Measurements from ENCODE around the genes ANTXR2 and HNRNPD.

DNA sequence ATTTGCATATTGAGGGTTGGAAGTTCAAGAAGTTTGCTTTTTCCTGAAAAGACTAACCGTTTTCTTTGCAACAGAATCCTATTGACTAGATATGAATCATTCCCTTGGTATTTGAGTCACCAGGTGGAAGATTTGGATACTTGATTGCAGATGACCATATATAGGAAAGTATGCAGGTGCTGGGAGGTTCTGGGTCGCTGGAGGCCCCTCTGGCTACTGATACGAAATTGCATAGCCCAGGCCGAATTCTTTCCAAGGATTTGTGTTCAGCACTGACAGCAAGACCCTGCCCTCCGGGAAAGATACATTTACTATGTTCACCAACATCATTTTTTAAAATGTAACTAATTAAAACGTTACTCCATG lies 834 bp downstream of the ANXA3 start:
- PRO-cap: bidirectional peak, plus-strand start at position 246 of the sequence, minus-strand start at position 83 of the sequence
- RAMPAGE, long total RNA, 4 experiments: no peak in any of the 4 experiments

GRCh38 chr4:78628219-78629117 lies 76.9 kb downstream of the ANXA3 start:
- PRO-cap: no peak
- RAMPAGE, long total RNA, 4 experiments: no peak in any of the 4 experiments

DNA sequence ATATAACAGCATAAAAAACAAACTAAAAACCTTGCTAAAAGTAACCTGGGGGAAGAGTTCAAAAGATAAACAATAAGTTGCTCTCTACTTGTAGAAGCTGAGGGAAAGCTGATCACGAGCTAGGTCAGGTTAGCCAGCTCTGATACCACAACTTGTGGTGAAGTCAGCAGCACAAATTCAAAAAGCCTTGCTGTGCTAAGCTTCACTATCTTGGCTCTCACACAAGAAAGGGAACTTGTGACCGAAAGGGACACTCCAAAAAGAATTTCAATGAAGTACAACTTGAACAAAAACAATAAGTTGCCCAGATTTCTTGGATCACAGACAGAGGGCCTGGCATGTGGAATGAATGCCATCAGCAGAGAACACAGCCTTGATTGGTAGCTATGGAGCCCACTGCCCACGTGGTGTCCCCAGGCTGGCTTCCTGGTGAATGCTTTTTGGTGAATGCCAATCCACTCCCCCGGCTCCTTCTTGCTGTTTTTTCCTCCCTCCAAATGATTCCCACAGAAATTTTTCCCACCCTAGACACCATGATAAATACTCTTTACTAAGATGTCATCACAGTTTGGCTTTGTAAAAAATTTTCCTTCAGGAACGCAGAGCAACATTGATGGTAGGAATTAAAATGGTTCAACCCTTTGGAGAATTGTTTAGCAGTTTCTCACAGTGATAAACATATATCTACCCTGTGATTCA lies 82.5 kb downstream of the ANXA3 start:
- PRO-cap: no peak
- RAMPAGE, long total RNA, 4 experiments: no peak in any of the 4 experiments

DNA sequence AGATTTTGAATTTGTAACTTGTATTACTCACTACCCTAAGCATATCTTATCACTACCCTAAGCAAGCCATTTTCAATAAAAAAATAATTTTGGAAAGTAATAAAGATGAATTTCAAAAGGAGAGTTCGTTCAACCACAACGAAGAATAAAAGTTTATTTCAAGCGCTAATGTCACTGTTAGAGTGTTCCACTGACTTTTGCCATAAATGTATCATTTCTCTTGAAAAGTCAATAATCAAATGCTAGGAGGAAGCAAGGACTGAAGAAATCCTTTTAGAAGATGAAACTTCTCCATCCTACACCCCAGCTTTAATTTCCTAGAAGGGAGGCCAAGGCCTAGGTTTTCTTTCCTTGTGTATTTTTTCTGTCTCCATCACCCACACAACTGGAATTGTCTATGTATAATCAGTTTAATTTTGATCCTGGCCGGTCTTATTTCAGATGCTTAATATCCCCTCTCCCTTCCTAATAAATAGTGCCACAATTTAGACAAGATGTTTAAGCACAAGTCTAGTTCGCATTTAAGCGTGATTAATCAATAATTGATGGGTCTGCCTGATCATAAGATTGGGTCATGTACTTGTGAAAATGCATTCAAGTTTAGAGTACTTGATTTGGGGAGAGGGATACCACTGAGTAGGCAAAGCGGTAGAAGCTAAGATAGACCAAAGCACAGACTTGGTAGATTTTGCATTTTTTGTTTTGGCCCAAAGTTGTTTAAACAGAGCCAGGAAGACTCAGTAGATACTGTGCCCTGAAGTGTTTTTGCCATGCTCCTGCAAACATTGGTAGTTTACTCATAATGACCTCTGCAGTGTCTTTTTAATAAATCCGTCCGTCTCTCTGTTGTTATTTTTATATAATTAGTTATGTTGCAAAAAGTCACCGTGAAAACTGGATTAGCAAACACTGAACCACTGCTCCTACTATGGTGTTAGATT lies 2.4 kb downstream of the BMP2K start:
- PRO-cap: no peak
- RAMPAGE, long total RNA, 4 experiments: no peak in any of the 4 experiments

- PRO-cap: no peak
- RAMPAGE, long total RNA, 4 experiments: no peak in any of the 4 experiments
Observed at GRCh38 chr4:78869733-78871063, 69.0 kb downstream of the PAQR3 start.

DNA sequence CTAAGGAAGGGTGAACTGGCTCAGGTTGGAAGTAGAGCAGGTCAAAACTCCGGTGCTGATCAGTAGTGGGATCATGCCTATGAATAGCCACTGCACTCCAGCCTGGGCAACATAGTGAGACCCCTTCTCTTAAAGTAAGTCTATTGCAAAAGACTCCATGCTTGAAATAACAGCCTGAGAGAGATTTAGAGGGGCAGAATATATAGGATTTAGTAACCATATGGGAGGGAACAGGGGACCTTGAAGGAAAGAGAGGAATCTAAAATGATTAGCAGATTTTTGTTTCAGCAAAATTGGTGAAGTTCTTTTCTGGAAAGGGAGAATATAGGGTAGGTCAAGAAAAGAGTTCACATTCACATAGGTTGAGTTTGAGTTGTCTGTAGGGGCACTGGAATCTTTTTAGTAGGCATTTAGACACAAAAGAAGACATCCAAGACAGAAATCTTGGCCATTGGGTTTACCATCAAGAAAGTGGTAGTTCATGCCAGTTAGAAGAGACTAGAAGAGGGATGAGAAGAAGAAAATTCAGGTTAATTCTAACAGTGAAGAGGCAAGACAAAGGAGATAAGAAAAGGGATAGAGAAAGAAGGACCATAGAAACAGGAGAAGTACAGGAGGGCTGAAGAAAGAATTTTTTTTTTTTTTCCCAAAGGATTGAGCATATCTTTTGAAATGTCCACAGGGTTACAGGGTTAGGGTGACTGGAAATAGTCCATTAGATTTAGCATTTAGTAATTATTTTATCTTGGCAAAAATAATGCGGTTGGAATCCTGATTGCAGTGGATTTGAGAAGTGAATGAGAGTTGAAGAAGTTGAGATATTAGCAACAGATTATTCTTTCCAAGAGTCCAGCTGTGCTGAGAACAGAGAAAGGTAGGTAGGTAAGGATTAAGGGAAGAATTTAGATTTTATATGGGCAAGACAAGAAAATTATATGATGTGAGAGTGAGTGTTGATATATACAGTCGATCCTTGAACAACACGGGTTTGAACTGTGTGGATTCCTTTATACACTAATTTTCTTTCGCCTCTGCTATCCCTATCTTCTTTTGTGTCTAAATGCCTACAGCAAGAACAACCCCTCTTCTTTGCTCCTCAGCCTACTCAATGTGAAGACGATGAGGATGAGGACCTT lies 39.8 kb downstream of the PAQR3 start:
- PRO-cap: no peak
- RAMPAGE, long total RNA, 4 experiments: no peak in any of the 4 experiments

DNA sequence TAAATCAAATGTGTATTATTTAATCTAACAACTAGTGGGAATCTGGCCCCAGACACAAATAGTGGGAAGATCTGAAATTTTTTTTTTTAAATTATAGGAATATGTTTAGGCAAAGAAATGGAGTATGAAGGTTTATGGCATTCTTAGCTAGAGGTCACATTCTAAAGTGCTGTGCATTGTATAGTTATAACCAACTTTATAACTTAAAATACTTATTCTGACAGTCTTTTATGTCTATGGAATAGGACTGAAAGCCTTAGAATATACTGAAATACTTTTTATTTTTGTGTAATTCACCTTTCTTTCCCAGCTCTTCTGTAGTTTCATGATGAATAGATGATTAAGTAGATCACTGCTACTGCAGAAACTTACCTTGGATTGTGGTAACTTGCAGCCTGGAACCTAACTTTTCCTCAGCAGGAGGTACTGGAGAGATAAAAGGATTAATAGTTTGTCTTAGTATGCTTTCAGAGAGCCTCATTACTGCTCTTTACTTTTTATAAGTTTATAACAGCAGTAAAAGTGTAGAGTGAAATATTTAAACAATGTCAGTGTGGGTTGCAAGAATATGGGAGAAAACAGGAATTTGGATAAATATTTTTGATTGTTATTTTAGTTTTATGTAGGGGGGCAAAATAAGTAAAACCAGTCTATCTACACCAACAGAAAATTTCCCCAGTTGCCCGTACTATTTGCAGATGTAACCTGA lies 33.3 kb downstream of the PAQR3 start:
- PRO-cap: no peak
- RAMPAGE, long total RNA, 4 experiments: no peak in any of the 4 experiments

DNA sequence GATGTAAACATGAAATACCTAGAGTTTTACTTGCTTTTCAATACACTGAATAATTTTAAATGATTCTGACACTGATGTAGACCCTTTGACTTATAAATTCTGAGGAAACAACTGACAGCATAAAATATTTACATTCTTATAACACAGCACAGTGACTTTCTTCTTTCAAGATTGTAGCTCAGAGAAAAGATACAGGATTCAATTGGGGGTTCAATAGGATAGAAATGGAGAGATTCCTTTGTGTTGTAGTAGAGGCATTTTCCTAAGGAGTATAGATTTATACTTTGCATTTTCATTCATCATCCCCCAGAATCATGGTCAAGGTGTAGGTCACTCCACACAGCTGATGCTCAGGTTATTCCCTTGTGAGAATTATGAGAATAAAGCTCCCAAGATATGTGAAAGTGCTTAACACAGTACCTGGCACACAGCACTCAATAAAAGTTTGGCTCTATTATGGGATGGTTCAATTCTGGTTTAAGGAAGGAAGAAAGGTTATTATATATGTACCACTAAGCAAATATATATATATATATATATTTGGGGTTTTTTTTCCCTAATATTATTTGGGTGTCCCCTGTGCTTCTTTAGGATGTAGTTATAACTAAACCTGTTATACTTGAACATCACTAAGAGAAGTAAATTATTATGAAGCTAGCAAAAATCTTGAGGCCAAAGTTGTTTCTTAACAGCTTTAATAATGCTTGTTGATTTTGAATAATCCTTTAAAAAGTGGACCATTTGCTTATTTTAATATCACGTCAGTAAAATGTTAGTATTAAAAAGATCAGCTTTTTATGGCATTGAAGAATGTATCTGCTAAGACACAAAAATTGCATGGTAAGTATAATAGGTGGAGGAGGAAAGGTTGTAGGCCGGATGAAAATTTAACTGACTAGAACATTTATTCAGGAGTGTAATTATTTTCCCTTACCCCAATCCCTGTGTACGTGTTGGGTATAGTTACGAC lies 24.8 kb downstream of the PAQR3 start:
- PRO-cap: no peak
- RAMPAGE, long total RNA, 4 experiments: no peak in any of the 4 experiments

- PRO-cap: no peak
- RAMPAGE, long total RNA, 4 experiments: no peak in any of the 4 experiments
Observed at GRCh38 chr4:79598625-79599337, 190.8 kb upstream of the GK2 start.

DNA sequence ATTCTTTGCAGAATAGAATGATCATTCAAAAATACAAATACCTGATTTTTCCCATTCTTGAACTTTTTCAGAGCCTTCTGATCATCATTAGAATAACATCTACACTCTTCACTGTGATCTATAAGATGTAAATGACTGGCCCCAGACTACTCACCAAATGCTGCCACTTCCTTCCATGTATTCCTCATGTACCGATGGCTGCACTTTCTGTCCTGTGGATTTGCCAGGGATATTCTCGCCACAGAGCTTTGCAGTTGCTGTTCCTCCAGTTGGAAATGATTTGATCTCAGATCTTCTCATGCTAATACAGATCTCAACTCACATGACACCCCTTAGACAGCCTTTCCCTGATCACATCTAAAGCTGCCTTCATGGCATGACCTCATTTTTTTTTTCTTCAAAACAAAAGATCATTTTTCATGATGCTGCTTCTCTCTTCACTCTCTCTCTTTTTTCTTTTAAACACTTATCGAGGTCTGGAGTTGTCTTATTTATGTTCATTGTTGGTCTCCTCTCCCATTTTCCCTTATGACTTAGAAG lies 328.9 kb downstream of the ANTXR2 start:
- PRO-cap: no peak
- RAMPAGE, long total RNA, 4 experiments: start-site peak on the minus strand in 1 of 4 experiments, centred at position 282 of the sequence, 12 reads per replicate

DNA sequence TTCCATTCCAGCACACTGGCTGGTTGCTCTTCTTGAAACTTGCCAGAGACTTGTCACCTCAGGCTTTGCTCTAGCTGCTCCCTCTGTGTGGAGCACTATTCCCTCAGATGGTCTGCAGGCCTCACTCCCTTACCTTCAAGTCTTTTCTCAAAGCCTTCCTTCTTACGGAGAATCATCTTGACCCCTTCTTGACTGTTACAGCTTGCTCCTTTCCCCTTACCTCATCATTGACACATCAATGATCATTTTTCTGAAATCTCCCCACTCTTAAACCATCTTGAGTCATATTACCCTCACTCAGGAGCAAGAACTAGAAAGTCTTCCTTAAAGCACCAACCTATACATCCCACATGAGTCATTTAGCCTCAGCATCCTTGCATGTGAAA lies 55.8 kb downstream of the ANTXR2 start:
- PRO-cap: no peak
- RAMPAGE, long total RNA, 4 experiments: no peak in any of the 4 experiments

GRCh38 chr4:80071269-80071845 lies 1.7 kb downstream of the ANTXR2 start:
- PRO-cap: no peak
- RAMPAGE, long total RNA, 4 experiments: no peak in any of the 4 experiments

- PRO-cap: bidirectional peak, plus-strand start at chr4:80073190, minus-strand start at chr4:80073082; unidirectional peak, minus-strand start at chr4:80073472
- RAMPAGE, long total RNA, 4 experiments: start-site peak on the minus strand in 4 of 4 experiments, at chr4:80072690-80073348 at its widest, 104 to 5,492 reads per replicate
Observed at GRCh38 chr4:80072926-80074073, at the start of gene ANTXR2. Gene ANTXR2 (minus strand): TSS chr4:80073229.

DNA sequence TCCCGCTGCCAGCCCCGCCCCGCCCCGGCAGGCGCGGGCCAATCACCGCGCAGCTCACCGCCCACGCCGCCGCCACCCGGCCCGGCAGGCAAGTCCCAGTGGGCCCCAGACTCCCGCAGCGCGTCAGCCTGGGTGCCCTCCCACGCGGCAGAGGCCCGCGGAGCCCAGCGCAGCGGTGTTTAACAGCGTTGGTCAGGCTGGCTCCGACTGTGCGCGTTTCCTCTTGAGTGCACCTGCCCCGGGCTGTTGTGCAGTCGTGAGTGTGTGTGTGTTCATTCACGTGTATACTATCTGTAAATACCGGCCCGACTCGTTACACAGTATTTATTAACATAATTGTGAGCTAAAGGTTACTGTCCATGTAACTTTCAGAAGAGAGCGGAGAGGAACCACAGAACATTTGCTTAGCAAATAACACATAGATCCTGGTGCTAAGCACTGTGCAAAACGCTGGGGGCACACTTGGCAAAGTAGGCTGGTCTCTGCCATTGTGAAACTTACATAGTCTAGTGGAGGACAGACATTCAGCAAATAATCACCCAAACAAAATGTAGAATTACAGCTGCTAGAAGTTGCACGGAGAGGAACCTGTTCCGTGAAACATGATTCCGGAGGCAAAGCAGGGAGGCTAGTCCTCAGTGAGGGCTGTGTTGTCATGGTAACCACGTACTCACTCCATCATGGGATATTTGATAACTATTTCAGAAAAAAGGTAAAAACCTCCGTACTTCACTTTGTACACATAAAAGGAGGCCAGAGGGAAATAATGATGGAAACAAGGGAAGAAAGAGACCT lies 450 bp upstream of the RASGEF1B start:
- PRO-cap: bidirectional peak, plus-strand start at position 116 of the sequence, minus-strand start outside the sequence
- RAMPAGE, long total RNA, 4 experiments: no peak in any of the 4 experiments

DNA sequence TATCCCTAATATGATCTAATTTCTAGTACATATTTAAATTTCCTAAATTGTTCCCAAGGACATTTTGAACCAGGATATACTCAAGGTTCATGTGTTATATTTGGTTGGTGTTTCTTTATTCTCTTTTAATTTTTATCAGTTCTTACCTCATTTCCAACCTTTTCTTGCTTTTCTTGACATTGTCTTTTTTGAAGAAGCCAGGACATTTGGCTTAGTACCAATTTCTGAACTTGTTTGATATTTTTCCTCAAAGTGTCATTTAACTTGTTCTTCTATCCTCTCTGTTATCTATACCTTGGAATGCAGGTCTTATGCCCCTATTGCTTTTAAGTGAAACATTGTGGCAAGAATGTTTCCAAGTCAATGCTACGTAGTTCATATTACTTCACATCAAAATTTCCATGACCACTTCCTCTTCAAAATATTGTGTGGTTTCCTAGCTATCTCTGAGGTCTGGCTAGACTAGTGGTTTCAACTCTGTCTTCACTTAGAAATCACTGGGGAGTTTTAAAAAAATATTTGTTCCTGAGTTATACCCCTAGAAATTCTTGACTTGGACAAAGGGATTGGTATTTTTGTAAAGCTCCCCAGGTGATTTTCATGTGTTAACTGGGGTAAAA lies 20.1 kb upstream of the RASGEF1B start:
- PRO-cap: no peak
- RAMPAGE, long total RNA, 4 experiments: no peak in any of the 4 experiments

- PRO-cap: no peak
- RAMPAGE, long total RNA, 4 experiments: no peak in any of the 4 experiments
Observed at GRCh38 chr4:81680853-81681346, 209.2 kb upstream of the RASGEF1B start.

DNA sequence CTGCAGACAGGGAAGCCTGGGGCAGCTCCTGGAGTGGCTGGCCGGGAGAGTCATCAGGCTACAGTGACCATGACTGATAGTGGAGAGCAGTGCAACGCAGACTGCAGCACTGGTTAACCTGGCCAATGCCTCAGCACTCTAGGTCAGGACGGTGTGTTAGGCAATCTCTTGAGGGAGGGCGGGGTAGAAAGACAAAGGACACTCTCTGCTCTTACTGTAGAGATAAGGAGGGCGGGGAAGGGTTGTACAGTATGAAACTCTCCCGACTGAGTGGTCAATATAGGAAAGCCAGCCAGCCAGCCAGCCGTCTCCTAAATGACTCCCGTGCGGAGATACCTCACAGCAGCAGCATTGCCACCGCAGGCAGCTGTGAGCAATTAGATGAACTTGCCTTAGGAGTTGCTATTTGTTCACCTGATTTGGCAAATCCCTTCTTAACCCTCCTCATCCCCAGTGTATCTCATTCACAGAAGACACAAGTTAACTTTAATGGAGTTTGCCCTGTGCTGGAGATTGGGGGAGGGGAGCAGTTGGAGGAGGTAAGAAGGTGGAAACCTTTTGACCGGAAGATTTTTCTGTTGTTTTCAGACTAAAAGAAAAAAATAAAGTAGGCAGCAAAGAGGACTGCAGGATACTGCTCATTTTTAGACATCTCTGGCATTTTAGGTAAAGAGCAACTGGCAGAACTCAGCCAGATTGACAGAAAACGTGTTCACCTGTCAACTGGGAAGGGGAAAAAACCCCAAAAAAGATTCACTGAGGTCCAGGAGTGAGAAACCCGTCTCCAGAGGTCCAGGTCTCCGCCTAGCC lies 330.5 kb downstream of the HNRNPD start:
- PRO-cap: no peak
- RAMPAGE, long total RNA, 4 experiments: no peak in any of the 4 experiments

DNA sequence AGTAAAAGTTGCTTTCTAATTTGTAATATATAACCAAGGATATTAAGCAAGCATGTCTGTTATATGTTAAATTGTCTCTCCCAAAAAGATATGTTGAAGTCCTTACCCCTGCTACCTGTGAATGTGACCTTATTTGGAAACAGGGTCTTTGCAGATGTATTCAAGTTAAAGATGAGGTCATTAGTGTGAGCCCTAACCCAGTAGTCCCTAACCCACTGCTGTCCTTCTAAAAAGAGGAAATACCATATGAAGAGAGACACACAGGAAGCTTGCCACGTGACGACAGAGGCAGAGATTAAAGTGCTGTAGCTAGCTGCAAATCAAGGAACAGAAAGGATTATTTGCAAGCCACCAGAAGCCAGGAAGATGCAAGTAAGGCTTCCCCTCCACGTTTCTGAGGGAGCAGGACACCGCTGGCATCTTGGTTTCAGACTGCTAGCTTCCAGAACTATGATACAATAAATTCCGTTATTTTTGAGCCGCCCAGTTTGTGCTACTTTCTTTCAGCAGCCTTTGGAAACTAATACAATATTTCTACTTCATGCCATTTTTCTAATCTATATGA lies 150.0 kb downstream of the HNRNPD start:
- PRO-cap: no peak
- RAMPAGE, long total RNA, 4 experiments: no peak in any of the 4 experiments

- PRO-cap: no peak
- RAMPAGE, long total RNA, 4 experiments: no peak in any of the 4 experiments
Observed at GRCh38 chr4:82353925-82354565, 19.7 kb downstream of the HNRNPD start.

GRCh38 chr4:82373371-82374081 lies at the start of gene HNRNPD:
Gene HNRNPD (minus strand): TSS chr4:82373991.
- PRO-cap: unidirectional peak, minus-strand start at chr4:82373684; bidirectional peak, plus-strand start at chr4:82374186, minus-strand start at chr4:82373979
- RAMPAGE, long total RNA, 4 experiments: start-site peak on the minus strand in 4 of 4 experiments, at chr4:82373951-82374022 at its widest, 133 to 678 reads per replicate

All from esophagus muscularis mucosa (tissue), 4 donors.